Right ventricle myocardium (tissue), 1 donor: ENCODE measurements around a stretch of chr4.

GRCh38 chr4:26866164-26866628 lies 5.6 kb downstream of the STIM2 start:
- PRO-cap, 2 experiments: no peak in any of the 2 experiments

DNA sequence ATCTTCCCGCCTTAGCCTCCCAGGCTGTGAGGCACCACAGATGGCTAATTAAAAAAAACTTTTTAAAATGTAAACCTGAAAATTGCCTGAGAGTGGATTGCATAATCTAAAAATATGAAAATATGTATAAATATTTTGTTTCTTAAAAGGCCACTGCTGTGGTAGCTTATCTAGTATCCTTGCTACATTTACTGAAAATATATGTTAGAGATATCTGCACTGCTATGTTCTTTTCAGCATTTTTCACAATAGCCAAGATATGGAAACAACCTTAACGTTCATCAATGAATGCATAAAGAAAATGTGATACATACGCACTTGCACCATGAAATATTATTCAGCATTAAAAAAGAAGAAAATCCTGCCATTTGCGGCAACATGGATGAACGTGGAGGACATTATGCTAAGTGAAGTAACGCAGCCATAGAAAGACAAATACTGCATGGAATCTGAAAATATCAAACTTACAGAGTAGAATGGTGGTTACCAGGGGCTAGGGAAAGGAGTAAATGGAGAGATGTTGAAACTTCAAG lies 9.1 kb downstream of the STIM2 start:
- PRO-cap, 2 experiments: no peak in any of the 2 experiments

- PRO-cap, 2 experiments: no peak in any of the 2 experiments
Observed at GRCh38 chr4:26872846-26873787, 12.5 kb downstream of the STIM2 start.

DNA sequence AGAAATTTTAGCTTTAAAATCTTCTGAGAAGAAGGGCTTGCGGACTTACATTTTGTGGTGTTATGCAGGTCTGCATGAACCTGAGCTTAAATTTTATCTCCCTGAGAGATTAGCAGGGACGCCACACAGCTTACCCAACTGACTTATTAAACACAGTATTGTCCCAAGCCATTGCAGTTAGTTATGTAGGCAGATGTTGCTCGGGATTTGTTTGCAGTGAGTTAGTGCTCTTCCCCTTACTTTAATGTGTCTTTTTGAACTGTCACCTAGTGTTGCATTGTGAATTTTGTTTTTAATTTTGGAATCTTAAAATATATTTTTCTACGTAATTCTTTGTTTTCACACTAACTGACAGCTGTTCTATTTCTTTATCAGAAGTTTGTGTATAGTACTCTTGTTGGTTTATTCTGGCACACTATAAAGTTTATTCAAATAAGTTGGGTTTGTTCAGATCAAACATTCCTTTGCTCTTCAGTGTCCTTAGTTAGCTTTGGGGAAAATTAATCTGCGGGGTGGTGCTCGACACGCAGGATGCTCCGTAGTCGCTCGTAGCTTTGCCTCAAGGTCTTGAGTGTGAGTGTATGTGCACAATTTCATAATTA lies 145.4 kb downstream of the STIM2 start:
- PRO-cap, 2 experiments: no peak in any of the 2 experiments

- PRO-cap, 2 experiments: no peak in any of the 2 experiments
Observed at GRCh38 chr4:27141110-27141603, 280.5 kb downstream of the STIM2 start.

DNA sequence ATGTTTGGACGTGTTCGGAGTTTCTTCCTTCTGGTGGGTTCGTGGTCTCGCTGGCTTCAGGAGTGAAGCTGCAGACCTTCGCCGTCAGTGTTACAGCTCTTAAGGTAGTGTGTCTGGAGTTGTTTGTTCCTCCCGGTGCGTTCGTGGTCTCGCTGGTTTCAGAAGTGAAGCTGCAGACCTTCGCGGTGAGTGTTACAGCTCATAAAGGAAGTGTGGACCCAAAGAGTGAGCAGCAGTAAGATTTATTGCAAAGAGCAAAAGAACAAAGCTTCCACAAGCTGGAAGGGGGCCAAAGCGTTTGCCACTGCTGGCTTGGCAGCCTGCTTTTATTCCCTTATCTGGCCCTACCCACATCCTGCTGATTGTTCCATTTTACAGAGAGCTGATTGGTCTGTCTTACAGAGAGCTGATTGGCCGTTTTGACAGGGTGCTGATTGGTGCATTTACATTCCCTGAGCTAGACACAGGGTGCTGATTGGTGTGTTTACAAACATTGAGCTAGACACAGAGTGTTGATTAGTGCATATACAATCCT lies 1255.9 kb downstream of the STIM2 start:
- PRO-cap, 2 experiments: no peak in any of the 2 experiments

- PRO-cap, 2 experiments: no peak in any of the 2 experiments
Observed at GRCh38 chr4:30757364-30757945, 37.3 kb downstream of the PCDH7 start.

DNA sequence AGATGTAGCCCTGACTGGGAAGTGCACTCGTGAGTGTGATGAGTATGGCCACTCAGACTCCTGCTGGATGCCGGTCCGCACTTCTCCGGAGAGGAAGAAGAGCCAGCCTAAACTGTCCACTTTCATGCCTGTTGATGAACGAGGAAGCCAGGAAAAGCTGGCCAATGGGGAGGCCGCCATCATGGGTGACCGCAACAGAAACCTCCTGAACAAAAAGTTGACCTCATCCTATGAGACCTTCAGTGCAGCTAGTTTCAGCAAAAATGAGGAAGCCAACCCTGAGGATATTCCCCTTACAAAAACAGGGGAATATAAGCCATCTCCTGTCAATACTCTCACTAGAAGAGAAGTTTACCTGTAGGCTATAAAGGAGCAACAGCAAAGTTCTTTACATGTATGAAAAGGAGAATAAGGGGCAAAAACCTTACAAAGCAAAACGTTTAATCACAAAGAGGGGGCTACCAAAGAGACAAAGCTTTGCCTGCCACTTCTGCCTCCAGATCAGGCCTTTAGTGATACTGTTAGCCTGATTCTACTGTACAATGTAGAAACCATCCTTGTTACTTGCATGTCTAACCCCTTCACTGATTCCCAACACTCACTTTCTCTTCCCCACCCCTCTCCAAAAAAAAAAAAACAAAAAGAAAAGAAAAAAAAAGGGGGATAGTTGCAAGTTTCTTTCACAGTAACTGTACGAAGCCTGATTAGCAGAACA lies 422.5 kb downstream of the PCDH7 start:
- PRO-cap, 2 experiments: no peak in any of the 2 experiments

DNA sequence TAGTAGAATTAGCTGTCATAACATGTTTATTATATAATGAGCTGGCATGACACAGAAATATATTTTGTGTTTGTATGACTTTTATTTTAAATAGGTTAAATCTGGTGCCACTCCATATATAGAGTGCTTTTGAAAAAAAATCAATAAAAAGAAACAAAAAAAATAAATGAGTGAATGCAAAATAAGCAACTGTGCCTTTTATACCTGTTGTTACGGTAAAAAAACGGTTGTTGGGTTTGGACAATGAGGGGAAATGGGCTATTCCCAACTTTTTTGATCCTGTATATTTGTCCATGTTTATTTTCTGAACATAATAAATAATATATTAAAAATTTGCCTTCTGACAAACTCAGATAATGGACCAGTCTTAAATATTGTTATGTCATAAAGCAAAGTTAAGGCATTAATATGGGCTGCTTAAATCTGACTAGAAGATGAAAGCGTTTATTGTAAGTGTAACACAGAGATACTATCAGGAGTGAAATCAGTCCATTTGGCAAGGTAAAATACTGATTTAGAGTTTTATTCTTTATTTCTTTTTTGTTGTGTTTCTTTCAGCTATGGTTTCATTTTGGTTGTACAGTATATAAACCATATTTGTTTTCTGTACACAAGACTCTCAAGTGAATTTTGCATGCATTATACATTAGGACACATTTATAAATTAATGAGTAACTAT lies 425.3 kb downstream of the PCDH7 start:
- PRO-cap, 2 experiments: no peak in any of the 2 experiments

DNA sequence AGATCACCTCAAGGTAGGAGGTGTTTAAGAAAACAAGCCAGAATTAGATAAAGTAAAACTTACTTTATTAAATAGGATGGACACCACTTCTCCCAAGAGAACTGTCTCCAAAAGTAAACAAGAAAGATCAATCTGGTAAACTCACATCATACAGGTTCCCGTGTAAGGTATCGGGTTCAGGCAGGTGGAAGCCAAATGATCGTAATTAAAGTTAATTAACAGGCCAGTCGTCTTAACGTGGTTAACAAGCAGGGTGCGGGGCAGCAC lies 835 bp downstream of the ARAP2 start:
- PRO-cap, 2 experiments: no peak in any of the 2 experiments

GRCh38 chr4:36332211-36332857 lies 50.9 kb downstream of the DTHD1 start:
- PRO-cap, 2 experiments: no peak in any of the 2 experiments

GRCh38 chr4:37664663-37665113 lies 21.5 kb downstream of the RELL1 start:
- PRO-cap, 2 experiments: no peak in any of the 2 experiments

DNA sequence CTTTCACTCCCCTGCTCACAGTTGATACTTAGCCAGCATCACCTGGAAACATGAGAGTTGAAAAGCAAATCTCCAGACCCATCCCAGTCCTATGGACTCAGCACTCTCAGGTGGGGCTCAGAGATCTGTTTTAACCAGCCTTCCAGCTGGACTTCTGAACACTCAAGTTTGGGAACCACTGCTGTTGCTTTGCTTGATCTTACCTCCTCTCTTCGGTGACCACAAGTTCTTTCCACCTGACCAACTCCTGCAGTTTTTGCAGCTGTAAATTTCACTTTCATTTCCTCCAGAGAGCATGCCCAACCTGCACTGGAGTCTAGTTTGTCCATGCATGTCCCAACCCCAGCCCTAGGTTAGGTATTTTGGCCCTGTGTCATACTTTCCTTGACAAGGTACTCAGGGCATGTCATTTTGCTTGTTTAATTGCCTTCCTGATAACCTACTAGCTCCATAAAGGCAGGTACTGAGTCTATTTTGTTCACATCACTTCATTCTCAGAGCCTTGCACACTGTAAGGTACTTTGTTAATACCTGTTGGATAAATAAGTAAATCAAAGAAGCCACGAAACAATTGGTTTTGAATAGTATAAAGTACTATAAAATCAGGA lies 10.3 kb downstream of the RELL1 start:
- PRO-cap, 2 experiments: no peak in any of the 2 experiments

DNA sequence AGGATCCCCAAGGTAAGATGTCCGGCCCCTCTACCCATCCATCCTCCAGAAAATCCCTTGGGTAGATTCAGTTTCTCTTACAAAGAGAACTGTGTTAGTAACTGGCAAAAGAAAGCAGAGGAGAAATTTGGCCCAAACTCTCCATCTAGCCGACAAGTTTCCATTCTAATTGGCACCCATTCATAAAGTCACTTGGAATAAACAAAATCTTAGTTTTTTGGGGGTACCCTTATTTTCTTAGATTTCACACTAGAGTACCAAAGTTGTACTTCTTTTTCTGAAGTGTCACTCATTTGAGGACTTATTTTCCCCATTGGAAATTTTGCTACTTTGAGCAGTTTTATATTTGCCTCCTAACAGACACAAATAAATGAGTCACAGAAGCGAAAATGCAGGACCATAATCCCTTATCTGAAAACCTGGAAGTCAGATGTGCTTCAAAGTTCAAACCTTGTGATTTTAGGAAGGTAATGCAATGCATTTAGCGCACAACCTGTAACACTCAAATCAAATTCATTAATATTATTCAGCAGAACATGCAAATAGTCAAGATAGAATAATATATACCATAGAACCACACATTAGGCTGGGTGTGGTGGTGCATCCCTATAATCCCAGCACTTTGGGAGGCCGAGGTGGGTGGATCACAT lies 7.0 kb downstream of the RELL1 start:
- PRO-cap, 2 experiments: no peak in any of the 2 experiments

GRCh38 chr4:37733099-37733770 lies 47.1 kb upstream of the RELL1 start:
- PRO-cap, 2 experiments: no peak in any of the 2 experiments

GRCh38 chr4:37826854-37827714 lies 598 bp downstream of the PGM2 start:
- PRO-cap, 2 experiments: no peak in any of the 2 experiments

GRCh38 chr4:38014623-38015116 lies 54.5 kb downstream of the PTTG2 start:
- PRO-cap, 2 experiments: no peak in any of the 2 experiments

DNA sequence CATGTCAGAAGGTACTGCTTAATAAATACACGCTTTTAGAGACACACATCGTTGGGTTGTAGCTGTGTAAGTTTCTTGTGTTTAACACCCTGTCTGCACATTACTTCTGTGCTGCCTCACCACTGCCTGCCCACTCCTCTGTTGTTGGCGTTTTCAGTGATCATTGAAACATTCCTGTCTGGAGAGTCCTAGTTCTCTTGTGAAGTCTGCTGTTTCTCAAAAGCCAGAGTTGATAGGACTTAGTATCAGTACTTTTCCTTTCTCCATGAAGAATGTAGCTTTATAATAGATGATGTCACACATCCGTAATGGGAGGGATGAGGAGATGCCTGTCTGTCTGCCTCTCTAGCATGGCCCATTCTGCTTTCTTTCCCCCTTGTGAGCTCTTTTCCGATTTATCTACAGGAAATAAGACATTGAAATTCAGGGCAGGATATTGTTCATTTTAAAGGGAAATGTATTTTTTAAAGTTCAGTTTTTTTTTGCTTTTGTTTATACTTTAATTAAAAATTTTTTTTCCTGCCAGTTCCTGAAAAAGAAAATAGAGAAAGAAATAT lies 90.8 kb downstream of the PTTG2 start:
- PRO-cap, 2 experiments: no peak in any of the 2 experiments

- PRO-cap, 2 experiments: no peak in any of the 2 experiments
Observed at GRCh38 chr4:38079012-38079446, 118.8 kb downstream of the PTTG2 start.

DNA sequence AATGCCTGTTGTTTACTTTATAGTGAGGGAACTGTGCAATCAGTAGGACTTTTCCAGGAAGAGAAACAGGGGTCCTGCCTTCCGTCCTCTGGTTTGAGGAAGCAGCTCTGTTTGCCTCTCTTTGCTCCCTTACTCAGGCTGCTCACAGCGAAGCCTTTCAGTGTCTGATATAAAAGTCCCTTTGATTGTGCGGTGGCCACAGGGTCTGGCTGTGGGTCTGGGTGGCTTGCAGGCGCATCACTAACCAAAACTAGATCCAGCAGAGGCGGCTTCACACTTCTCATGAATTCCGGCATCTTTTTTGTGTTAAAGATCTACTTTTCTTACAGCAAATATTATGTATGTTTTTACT lies 263.7 kb downstream of the PTTG2 start:
- PRO-cap, 2 experiments: no peak in any of the 2 experiments